Measurements from ENCODE around the genes DUT and SLC27A2.

GRCh38 chr15:48331248-48331624, at the start of gene DUT:
TSS of gene DUT (plus strand) at chr15:48331429.
- PRO-cap = bidirectional peak, plus-strand start at chr15:48331429, minus-strand start at chr15:48331366

DNA sequence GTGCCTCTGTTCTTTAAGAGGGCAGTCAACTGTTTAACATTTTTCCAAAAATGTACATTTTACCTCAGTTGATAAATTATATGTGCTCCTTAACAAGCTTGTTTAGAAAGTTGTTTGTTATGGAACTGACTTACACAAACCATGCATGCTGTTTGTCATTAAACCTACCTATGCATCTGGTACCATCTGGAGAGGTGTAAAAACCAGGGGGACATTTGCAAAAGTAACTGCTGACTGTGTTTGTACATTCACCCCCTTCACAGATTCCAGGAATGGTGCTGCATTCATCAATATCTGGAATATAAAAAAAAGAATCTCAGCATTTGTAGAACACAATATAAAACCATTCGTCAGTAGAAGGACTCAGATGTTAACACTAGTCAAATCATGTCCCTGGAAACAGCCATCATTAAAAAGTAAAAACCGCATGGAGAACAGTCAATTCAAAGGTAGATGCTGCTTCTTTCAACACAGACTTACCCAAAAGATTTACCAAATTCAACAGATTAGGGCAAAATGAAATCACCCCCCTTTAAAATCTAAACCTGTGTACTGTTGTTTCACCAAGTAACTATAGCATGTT, 119.5 kb downstream of the FBN1 start:
- PRO-cap = no peak

- PRO-cap = no peak
Measured at GRCh38 chr15:48533856-48534429, 111.6 kb downstream of the FBN1 start.

DNA sequence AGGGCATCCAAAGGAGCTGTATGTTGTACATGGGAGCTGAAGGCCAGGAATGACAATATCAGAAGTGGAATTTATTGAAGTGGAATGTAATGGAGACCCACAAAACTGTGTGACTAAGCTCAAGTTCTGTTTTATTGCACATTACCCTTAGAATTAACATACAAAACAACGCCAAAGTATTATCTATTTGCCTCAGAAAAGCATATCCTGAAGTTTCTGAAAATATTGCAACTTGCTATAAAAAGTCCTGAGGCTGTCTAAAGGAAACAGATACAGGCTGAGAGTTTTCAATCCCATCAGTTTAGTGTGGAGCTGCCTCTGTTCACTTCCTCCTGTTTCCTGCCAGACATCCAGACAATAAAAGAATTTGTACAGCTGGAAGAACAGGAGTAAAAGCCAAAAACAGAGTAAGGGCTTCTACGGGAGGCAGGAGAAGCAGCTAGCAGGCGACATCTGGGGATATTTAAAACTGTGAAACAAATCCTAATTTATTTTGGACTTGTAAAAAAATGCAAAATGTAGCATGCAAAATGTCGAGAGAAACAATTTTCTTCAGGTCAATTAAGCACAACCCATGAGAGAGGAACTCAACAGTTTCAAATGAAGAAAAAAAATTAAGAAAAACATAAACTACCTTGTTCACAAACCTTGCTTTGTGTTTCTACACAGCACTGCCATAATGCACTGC, 108.7 kb downstream of the FBN1 start:
- PRO-cap = no peak

DNA sequence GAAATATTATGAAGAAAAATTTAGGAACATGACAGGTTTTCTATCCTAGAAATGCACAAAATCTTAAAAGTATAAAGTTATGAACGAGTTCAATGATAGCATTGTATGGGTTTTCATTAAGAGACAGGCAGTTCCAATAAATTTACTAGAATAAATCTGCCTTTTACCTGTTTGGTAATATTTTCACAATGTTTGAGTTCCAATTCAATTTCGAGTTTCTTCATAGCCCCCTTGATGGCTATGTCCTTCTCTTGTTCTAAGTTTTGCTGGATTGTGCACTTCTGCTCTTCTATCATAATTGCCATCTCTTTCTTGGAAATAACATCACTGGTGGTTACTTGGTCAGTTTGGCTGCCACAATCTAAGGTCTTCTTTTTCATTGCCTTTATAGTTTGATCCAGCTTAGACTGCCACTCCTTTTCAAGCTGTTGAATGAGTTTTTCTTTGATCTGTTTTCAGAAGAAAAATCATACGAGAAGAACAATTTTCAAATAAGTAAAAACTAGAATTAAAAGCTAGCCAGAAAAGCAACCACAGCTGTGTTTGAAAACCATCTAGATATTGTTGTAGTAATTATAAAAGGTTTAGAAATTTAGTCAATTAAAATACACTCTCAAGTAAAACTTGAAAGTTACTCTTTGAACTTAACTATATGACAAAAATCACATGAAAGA, 48.5 kb downstream of the CEP152 start:
- PRO-cap = no peak

- PRO-cap = no peak
Measured at GRCh38 chr15:48788865-48789494, 21.9 kb downstream of the CEP152 start.

- PRO-cap = no peak
Measured at GRCh38 chr15:48985083-48985417, 21.3 kb upstream of the SHC4 start.

GRCh38 chr15:49244464-49245552, 74.8 kb downstream of the GALK2 start:
- PRO-cap = no peak

GRCh38 chr15:49423791-49424634, 971 bp downstream of the FGF7 start:
- PRO-cap = no peak

DNA sequence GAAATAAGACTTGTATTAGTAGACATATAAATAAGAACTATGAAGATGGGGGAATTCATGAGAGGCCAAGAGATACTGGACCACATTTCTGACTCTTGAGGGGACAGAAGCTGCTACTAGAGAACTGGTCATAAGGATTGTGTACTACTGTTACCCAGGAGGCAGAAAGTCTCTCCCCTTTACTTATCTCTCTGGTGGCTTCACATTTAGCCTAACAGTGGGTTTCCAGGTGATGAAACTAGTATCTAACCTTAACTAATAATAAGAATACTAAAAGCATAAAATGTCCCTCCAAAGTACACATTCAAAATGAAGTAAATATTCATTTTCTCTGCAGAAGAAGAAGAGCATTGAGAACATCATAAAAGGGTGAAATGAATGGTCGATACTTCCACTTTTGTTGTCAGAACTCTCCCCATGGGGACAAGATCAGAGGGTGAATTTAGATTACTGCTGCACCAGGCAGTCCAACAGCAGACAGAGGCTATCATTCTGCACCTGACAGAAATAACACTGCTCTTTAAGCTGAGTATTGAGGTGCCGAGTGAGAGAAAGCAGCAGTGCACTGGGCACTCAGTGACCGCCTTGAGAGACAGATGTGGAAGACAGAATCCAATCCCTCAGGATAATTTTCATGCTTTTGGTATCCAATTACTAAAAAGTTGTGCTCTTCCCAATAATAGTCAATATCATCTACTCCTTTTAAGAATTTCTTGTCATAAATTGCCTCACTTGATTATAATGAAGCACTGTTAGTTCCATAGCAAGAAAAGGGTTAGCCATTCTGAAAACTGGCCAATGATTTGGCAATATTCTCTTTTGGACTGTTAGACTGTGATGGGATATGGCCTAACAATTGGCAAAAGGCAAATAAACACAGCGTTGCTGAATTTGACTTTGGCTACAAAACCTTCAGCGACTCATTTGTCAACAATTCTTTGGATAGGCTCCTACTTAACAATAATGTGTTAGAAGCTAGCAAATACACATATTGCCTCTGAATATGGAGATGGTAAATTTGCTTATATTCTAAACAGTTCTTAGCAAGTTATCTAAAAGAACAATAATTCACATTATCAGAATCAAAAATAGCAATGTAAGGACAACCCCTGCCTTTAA, 5.4 kb downstream of the FGF7 start:
- PRO-cap = no peak

GRCh38 chr15:49468579-49468970, 45.5 kb downstream of the FGF7 start:
- PRO-cap = no peak

DNA sequence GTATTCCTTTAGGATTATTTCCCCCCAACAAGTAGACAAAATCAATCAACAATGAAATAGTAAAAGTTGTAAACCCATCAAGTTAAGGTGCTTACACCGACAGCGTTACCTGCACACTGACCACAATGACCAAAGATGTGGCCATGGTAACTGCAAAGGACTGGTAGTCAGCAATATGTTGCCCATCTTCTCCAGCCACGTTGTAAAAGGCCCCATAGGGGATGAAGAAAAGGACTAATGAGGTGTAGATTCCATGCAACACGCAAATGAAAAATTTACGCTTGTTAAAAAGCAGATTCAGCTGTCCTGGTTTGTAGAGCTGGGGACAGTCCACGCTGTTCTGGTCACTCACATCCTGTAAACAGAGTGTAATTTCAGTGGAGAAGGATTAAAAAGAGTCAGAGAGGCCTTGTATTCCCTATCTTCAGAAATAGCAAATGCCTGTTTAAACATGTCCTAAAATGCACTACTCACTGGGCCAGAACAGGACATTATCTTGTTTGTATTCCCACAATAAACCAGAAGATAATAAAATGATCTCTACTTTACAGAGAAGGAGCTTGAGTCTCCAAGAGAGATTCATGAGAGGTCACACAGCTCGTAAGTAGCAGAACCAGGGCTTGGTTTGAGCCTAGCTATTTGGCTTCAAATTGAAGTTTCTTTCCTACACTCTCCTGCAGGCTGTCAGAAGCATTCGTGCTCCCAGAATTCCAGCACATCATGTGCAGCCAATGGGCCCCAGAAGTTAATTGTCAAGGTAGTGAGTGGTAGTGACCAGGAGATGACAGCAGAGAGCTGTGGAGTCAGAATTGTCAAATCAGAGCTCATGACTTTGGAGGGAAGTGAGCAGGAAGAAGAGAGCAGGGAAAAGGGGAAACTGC, 242.6 kb downstream of the ATP8B4 start:
- PRO-cap = unidirectional peak, minus-strand start at position 363 of the sequence

DNA sequence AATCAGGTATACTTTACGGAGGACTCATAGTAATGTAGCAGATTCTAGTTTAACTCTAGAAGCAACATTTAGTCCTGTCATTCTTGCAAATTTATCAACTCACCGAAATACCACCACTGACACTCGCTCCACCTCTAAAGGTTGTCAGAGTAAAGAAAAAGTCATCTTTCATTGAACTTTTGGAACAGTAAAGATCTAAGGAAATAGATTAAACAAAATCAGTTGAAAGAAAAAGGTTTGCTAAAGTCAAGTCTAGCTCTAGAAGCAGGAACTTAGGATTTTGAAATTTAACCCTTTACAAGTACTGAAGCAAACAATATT, 8.8 kb downstream of the ATP8B4 start:
- PRO-cap = no peak

GRCh38 chr15:50112089-50112726, 6.8 kb downstream of the ATP8B4 start:
- PRO-cap = no peak

DNA sequence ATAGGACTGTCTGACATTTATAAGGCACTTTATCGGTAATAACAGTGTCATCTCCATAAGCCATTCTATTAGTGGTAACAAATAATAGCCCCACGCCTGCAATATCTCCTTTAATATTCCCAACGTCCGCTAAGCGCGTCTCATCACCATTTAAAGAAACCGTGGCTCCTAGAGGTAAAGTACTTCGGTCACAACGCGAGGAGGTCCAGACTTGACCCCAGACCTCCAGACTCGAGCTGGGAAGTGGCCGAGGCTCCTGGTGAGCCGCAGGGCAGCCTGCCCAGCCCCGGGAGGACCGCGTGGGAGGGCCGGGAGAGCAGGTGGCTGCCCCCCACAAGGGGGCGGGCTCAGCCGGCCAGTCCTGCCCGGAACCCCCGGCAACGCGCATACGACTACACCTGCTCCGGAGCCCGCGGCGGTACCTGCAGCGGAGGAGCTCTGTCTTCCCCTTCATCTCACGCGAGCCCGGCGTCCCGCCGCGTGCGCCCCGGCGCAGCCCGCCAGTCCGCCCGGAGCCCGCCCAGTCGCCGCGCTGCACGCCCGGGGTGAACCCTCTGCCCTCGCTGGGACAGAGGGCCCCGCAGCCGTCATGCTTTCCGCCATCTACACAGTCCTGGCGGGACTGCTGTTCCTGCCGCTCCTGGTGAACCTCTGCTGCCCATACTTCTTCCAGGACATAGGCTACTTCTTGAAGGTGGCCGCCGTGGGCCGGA, at the start of gene SLC27A2:
TSS of gene SLC27A2 (plus strand) at position 358 of the 713 bp plus-strand sequence.
- PRO-cap = no peak

- PRO-cap = no peak
Measured at GRCh38 chr15:50183163-50183999, 1.4 kb downstream of the SLC27A2 start.

GRCh38 chr15:50190026-50190535, 8.1 kb downstream of the SLC27A2 start:
- PRO-cap = no peak

GRCh38 chr15:50356409-50357429, 1.7 kb upstream of the GABPB1 start:
- PRO-cap = no peak

- PRO-cap = no peak
Measured at GRCh38 chr15:50536969-50537526, 9.4 kb downstream of the USP50 start.

DNA sequence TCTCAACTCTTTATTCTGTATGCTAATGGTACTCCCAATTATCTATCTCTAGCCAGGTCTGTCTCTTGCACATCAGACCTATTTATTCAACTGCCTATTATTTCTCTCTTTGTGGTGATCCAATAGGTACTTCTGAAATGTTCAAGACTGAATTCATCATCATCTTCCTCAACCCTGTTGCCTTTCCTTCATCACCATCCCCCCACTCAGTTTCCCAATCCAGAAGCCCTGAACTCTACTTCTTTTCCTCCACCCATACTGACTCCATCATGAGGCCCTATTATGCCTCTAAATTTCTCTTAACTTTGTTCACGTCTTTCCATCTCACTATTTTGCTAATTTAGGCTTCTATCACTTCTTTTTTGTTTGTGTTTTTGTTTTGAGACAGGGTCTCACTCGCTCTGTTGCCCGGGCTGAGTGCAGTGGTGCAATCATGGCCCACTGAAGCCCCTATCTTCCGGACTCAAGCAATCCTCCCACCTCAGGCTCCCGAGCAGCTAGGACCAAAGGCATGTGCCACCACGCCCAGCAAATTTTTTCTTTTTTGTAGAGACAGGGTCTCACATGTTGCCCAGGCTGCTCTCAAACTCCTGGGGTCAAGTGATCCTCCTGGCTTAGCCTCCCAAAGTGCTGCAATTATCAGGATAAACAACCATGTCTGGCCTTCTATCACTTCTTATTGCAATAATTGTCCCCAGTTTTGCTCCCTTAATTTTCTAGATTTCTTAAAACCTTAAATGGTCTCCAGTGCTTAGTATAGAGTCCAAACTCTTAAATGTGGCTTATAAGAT, 30.4 kb upstream of the TRPM7 start:
- PRO-cap = no peak